Right lobe of liver (tissue), 4 donors: ENCODE data around the genes CCDC195, DOCK10, IRS1, SLC19A3, SCYGR7 and DAW1.

DNA sequence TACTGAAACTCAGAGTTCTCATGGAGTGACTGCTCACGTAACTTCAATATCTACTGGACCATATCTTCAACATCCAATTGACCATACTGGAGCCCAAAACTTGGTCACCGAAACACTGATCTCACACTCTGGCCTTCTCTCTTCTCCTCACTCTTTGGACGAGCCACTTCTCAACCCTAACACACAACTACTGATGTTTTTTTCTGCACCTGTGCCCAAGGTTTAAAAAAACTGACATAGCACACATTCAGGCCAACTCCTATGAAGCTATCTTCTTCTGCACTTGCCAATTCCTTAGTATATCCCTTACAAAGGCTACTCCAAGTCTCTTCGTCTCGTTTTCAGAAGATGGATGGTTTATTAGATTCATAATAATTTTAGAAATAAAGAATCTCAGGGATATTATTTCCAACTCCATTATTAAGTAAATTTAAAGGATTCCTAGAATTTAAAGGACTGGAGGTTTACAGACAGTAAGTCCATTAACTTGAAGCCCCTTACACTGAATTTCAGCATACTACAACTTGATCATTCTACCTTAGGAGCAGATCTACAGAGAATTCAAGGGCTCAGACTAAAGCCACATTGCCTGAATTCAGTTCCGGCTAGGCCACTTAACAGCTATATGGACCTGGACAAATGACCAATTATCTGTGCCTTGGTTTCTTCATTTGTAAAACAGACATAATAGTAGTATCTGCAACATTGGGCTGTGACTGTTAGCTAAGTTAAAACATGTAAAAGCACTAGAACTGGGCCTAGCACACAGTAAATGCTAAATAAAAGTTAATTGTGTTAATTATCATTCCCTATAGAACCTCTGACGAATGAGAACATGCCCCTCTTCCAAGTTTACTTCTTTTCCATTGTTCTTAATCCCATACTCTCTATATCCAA is 31.0 kb downstream of the CUL3 start:
- PRO-cap, 4 experiments = no peak in any of the 4 experiments
- RAMPAGE, long total RNA, 2 experiments = no peak in any of the 2 experiments

DNA sequence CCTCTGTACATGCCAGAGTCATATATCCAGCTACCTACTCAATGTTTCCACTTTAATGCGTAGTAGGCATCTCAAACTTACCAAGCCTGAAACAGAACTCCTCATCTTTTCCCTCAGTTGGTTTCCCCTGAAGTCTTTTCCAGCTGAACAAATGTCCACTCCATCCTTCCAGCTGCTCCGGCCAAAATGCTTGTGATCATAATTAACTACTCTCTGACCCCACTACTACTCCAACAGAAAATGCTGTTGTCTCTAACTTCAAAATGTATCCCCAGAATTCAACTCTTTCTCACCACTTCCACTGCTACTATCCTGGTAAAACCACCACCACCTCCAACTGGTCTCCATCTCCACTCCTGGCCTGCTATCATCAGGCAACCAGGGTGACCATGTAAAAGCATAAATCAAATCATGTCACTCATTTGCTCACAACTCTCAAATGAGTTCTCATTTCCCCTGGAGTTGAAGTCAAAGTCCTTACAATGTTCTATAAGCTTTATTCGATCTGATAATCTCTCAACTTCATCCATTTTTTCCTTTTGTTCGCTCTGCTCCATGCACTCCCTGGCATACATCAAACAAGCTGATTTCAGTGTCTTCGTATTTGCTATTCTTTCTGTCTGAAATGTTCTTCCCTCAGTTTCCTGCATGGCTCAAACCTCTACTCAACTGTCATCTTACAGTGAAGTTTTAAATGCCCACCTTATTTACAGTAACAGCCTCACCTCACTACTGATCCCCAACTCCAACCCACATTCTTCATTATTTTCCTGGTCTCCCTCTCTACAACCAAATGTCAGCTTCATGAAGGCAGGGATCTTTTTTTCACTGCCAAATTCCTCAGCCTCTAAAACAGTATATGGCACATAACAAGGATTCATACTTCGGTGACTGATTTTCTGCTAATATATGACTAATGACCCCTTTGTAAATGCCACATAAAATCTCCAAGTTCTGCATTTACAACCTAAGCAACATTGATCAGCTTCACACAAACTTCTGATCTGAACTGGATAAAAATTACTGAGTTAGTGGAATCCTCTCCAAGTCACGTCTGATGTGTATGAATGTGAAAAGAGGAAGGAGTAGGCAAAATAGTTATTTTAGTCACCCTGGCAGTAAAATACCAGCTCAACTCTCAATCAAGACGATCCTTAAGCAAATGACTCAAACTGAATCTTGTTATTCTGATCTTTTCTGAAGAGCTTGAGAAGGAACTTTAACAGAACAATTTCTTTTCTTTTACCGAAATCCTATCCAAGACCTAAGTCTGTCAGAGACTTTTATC is 24.4 kb downstream of the CUL3 start:
- PRO-cap, 4 experiments = no peak in any of the 4 experiments
- RAMPAGE, long total RNA, 2 experiments = no peak in any of the 2 experiments

GRCh38 chr2:224583910-224584708 is 1.1 kb downstream of the CUL3 start:
- PRO-cap, 4 experiments = no peak in any of the 4 experiments
- RAMPAGE, long total RNA, 2 experiments = no peak in any of the 2 experiments

DNA sequence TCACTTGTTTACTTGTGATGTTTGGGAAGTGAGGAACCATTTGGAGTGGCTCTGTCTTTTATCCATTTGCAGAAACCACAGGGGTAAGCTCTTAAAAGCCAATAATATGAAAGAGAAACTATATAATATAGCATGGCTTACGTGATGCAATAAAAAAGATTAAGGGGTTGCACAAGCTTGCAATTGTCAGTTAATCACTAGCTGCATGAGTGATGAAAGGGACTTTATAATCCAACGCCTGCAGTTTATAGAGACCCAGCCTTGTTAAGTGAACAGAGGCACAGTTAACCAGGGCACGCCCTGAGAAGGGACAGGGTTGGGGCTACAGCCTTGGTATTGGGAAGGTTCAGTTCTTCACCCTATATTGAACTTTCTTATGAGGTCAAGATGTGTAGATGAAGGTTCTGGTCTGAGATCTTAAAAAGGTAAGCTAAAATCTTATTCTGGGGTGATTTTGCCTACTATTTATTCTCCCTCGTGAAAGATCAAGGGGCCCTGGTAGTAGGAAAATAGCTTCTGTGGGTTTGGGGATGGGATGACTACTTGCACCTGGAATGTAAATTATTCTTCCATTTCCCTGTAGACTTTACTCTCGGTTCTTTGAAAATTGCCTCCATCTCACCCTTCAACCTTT is 37.7 kb downstream of the CCDC195 start:
- PRO-cap, 4 experiments = no peak in any of the 4 experiments
- RAMPAGE, long total RNA, 2 experiments = no peak in any of the 2 experiments

DNA sequence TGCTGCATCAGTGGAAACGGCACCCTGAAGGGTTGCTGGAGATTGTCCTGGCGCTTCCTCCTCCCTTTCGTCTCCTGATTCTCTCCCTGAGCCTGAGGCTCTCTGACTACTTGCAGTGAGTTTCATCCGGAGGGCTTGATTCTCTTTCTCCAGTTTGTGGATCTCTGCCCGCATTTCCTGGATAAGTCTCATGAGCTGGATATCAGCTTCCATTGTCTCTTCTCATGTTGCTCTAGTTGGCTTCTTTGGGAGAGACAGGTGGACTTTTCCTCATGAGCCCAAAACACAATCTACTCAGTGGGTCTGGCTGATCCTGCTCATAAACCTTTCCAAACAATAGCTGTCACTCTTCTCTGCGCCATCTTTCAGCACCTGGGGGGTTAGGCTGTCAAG is at the start of gene CCDC195:
Gene CCDC195 (minus strand): TSS at position 213 of the 393 bp plus-strand sequence.
- PRO-cap, 4 experiments = no peak in any of the 4 experiments
- RAMPAGE, long total RNA, 2 experiments = no peak in any of the 2 experiments

- PRO-cap, 4 experiments = peak in 3 of 4 experiments; most common plus-strand start chr2:225042109 (in 3); most common minus-strand start chr2:225042269 (in 2)
- RAMPAGE, long total RNA, 2 experiments = no peak in any of the 2 experiments
Observed at GRCh38 chr2:225041928-225042912, at the start of gene DOCK10. DOCK10 (minus strand) TSS chr2:225042468.

- PRO-cap, 4 experiments = no peak in any of the 4 experiments
- RAMPAGE, long total RNA, 2 experiments = no peak in any of the 2 experiments
Observed at GRCh38 chr2:225452187-225452506, 52.6 kb downstream of the NYAP2 start.

DNA sequence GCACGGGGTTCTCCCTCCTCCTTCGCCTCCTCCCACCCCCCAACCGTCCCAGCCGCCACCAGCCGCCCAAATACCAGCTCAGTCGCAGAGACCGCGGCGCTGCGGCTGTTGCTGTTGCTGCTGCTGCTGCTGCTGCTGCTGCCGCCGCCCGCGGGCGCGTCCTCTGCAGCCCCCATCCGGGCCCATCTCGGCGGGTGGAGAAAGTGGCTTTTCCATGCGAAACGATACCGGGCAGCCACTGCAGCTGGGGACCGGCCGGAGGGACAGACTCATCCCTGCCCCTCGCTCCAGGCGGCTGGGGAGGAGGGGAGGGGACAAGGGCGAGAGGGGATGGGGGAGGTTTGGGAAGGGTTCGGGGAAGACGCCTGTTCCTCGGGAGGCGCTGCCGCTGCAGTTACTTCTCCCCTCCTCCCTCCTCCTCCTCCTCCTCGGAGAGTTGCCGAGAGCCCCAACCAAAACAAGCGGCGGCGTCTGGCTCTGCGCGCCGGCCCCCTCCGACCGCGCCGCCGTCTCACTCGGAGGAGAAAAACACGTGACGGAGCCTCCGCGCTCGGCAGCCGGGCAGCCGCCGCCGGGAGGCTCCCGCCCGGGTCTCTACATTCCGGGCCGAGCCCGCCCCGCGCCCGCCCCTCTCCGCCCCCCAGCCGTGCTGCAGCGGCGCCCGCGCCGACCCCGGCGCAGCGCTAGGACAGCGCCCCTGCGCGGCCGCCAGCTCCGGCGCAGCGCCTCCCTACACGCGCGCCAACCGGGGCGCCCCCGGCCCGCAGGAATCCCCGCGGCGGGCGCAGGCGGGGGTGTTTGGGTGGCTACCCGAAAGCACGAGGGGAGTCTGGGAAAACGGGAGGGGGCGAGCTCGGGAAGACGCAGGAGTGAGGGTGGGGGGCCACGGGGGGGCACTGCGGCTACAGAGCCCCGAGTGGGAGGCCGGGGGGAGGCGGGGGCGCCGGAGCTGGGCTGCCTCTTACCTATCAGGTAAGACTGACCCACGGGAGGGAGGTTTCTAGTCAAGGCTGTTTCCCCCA is at the start of gene IRS1:
Gene IRS1 (minus strand): TSS at position 570 of the 1,022 bp plus-strand sequence.
- PRO-cap, 4 experiments = peak in 4 of 4 experiments; most common plus-strand start position 81 of the sequence (in 3); most common minus-strand start position 513 of the sequence (in 2)
- RAMPAGE, long total RNA, 2 experiments = no peak in any of the 2 experiments

- PRO-cap, 4 experiments = no peak in any of the 4 experiments
- RAMPAGE, long total RNA, 2 experiments = no peak in any of the 2 experiments
Observed at GRCh38 chr2:227330335-227331047, 5.4 kb downstream of the MFF start.

GRCh38 chr2:227404620-227404928 is 16.8 kb upstream of the SCYGR1 start:
- PRO-cap, 4 experiments = peak in 1 of 4 experiments; most common minus-strand start chr2:227404833 (in 1)
- RAMPAGE, long total RNA, 2 experiments = no peak in any of the 2 experiments

- PRO-cap, 4 experiments = peak in 4 of 4 experiments; most common plus-strand start chr2:227406431 (in 4)
- RAMPAGE, long total RNA, 2 experiments = no peak in any of the 2 experiments
Observed at GRCh38 chr2:227406352-227406686, 18.6 kb upstream of the SCYGR1 start.

- PRO-cap, 4 experiments = no peak in any of the 4 experiments
- RAMPAGE, long total RNA, 2 experiments = no peak in any of the 2 experiments
Observed at GRCh38 chr2:227479702-227480676, 8.0 kb downstream of the AGFG1 start.

DNA sequence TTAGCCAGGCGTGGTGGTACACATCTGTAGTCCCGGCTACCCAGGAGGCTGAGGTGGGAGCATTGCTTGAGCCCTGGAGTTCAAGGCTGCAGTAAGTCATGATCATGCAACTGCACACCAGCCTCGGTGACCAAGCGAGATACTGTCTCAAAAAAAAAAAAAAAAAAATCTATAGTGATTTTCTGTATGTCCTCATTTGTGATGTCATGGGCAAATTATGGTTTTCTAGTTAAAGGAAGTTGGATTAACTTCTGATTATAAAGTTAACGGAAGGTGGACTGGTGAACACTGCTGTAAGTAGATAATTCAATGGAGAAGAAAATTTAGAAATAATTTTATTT is 23.4 kb downstream of the AGFG1 start:
- PRO-cap, 4 experiments = no peak in any of the 4 experiments
- RAMPAGE, long total RNA, 2 experiments = no peak in any of the 2 experiments

- PRO-cap, 4 experiments = no peak in any of the 4 experiments
- RAMPAGE, long total RNA, 2 experiments = no peak in any of the 2 experiments
Observed at GRCh38 chr2:227557550-227558462, 40.9 kb upstream of the SCYGR2 start.

DNA sequence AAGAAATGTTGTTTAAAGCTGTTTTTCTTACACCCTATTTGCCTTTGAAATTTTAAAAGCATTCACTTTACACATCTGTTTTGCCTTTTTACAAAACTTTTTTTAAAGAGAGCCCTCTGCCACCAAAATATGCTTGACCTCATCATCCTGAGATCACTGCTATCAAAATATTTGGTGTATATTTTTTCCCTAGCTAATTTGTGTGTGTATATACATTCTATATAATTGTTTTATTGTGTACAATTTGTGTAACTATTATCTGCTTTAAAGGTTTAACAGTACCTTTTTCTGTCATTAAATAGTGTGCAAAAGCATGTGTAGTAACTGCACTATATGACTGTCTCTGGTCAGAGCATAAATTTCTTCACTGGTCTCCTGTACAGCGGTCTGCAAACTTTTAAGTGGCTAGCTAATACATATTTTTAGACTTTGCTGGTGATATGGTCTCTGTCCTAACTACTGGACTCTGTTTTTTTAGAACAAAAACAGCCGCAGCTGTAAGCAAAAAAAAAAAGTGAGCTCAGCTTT is 32.3 kb upstream of the SCYGR2 start:
- PRO-cap, 4 experiments = no peak in any of the 4 experiments
- RAMPAGE, long total RNA, 2 experiments = no peak in any of the 2 experiments

GRCh38 chr2:227717538-227718683 is at the start of gene SLC19A3:
SLC19A3 (minus strand) TSS chr2:227718028.
- PRO-cap, 4 experiments = peak in 4 of 4 experiments; most common plus-strand start chr2:227718175 (in 2); most common minus-strand start chr2:227718028 (in 4)
- RAMPAGE, long total RNA, 2 experiments = start-site peak on the minus strand in 2 of 2 experiments, at chr2:227717976-227718014 at its widest, 55 to 151 reads per replicate

GRCh38 chr2:227728041-227728426 is at the start of gene SCYGR7:
SCYGR7 (plus strand) TSS chr2:227728335.
- PRO-cap, 4 experiments = no peak in any of the 4 experiments
- RAMPAGE, long total RNA, 2 experiments = no peak in any of the 2 experiments

DNA sequence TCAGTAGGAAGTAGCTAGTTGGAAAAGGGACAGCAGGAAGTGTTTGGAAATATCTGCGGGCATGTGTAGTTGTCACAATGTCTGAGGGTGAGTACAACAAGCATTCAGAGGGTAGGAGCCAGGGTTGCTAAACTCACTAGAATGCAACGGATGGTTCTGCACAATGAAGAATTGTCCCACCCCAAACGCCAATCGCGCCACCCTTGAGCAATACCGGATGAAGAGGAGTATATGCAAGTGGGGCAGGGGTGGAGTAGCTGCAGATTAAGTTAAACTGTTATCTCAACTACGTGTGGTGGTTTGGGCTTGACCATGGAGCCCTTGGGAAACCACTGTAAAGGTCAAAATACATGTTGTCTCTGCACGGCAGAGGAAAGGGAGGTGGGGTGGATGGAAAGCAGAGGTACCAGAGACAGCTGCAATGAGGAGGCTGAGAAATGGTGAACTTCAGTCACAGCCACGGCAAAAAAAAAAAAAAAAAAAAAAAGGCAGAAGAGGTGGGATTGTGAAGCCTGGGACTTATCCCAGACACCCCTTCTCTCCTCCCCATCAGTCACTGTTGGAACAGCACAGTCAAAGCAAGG is 5.2 kb downstream of the CCL20 start:
- PRO-cap, 4 experiments = peak in 2 of 4 experiments; most common plus-strand start position 372 of the sequence (in 1); most common minus-strand start position 145 of the sequence (in 1)
- RAMPAGE, long total RNA, 2 experiments = no peak in any of the 2 experiments

DNA sequence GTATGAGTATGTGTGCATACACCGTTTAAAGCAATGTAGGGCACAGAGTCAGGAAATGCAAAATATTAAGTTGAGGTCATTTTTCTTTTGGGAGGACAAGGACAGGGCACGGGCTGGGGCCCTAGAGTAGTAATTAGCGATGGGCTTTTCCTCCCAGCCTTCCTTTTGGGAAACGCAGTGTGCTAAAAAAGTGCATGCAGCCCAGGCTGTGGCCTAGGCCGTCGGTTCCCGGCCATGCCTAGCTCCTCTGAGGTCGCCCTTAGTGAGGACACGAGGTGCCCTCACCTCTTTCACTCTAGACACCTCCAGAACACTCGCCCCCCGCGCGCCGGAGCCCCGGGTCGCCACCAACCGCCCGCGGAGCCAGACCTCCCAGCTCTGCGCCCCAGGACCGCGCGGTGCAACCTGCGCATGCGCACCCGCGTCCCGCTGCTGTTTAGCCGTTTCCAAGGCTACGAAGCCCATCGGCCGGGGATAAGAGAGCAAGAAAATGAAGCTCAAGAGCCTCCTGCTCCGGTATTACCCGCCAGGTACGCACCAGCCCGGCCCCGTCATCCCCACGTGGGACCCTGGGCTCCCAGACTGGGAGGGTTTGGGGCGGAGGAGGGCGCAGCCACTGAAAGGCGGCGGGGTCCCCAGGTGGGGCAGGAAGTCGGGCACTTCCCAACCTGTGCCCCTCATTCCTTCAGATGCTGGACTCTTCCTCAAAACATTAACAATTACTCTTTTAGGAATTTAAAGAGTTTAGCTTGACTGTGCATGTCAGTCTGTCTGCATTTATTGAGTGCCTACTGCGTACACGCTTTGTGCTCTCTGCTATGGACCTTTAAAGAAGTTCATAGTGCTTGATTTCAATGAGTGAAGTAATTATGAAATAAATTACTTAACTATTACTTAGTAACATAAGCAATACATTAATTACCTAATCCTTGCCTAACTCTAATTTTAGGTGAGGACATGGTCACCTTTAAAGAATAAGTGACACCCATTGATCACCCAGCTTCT is at the start of gene DAW1:
Gene DAW1 (plus strand): TSS at position 432 of the 1,005 bp plus-strand sequence.
- PRO-cap, 4 experiments = peak in 1 of 4 experiments; most common plus-strand start position 455 of the sequence (in 1); most common minus-strand start position 397 of the sequence (in 1)
- RAMPAGE, long total RNA, 2 experiments = no peak in any of the 2 experiments

DNA sequence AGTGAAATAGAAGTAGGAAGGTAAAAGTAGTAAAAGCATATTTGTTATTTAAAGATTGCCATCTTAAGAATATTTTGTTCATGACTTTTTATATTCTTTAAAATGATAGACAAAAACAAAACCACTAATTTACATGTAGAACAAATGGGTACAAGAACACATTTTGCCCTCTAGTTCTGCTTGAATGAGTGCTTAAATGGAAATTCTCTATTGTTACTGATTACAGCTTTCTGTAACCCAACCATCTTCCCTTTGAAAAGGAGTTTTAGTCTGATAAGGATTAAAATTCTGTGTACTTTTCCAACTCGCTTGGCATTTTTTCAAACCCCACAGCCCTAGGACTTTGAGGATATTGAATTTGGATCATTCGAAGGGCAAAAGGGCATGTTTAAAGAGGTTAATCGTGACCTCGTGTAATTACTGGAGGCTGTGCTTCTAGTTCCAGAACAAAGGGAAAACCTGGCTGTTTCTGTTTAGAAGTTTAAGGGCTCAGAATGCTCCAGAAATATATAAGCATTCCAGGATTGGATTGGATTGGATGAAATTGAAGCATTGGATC is 432.3 kb downstream of the PID1 start:
- PRO-cap, 4 experiments = peak in 4 of 4 experiments; most common plus-strand start position 400 of the sequence (in 1); most common minus-strand start position 254 of the sequence (in 4)
- RAMPAGE, long total RNA, 2 experiments = no peak in any of the 2 experiments